Placental pericyte (primary cell): Measurements from ENCODE around the gene OTULINL.

DNA sequence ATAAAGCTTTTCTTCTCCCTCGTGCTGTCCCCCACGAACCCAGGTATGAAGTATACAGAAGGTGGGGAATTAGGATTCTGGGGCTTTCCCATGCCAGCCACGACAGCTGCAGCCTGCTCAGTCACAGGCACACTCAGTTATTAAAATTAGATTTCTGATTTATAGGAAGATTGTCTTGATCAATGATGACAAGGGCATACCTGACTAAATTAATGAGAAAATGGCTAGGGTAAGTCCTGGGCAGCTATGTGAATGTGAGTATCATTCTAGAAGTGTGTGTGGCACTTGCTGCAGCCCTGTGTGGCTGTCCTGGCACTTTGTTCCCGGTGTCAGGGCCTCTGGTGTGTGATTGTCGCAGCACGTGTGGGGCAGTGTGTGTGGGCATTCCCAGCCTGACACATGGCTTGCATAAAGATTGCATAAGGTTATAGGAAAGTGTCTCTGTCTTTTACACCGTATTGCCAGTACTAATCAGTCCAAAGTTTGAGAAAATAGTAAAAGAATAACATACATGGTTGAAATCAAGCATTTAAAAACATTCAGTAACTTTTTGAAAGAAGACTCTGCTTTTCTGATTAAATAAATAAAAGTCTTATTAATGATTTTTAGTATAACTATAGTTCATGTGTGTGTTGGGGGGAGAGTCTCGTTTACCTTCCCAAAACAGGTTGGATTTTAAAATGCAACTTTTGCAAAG lies 74.4 kb downstream of the TRIO start:
- CAGE, long polyA plus RNA = no peak

- CAGE, long polyA plus RNA = no peak
Observed at GRCh38 chr5:14218597-14219358, 75.6 kb downstream of the TRIO start.

DNA sequence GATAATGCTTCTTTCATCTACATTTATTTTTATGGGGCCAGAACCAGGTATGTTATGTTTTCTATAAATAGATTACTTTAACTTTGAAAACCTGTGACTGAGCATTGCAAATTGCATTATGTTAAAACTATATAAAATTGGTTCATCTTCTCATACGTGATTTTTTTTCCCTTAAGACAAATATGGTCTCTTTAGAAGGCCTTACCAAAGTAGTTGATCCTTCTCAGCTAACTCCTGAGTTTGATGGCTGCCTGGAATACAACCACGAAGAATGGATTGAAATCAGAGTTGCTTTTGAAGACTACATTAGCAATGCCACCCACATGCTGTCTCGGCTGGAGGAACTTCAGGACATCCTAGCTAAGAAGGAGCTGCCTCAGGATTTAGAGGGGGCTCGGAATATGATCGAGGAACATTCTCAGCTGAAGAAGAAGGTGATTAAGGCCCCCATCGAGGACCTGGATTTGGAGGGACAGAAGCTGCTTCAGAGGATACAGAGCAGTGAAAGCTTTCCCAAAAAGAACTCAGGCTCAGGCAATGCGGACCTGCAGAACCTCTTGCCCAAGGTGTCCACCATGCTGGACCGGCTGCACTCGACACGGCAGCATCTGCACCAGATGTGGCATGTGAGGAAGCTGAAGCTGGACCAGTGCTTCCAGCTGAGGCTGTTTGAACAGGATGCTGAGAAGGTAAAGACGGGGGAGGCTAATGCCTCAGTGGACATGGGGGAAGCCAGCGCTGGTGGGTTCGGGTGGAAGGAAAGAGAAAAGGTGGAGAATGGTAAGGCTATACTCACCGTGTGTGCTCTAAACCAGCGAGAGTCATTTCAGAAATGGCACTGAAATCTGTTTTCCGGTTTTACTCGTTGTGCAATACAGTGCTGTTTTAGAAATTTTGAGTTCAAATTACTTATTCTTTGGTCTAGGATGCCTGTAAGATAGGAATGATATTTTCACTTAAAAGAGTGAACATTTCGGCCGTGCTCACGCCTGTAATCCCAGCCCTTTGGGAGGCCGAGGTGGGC lies 147.7 kb downstream of the TRIO start:
- CAGE, long polyA plus RNA = no peak

DNA sequence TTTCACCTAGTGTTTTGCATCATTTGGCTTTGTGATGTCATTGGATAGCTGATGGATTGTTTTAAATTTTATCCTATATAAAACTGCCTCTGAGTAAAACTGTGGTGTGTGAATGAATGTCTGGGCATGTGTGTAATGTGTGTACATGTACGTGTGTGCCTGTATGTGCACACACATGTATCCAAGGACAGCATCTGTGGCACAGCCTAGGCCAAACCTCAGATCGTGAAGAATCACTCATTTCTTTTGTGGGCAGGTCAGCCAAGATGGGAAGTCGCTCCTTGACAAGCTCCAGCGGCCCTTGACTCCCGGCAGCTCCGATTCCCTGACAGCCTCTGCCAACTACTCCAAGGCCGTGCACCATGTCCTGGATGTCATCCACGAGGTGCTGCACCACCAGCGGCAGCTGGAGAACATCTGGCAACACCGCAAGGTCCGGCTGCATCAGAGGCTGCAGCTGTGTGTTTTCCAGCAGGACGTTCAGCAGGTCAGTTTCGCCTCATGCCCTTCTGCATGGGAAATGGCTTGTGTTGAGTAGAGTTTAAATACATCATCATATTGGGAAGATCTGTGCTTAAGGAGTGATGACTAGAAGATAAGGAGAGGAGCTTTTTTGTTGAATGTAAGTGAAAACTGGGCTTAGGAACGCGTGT lies 173.2 kb downstream of the TRIO start:
- CAGE, long polyA plus RNA = no peak

- CAGE, long polyA plus RNA = no peak
Observed at GRCh38 chr5:14383553-14384419, 197.8 kb upstream of the OTULINL start.

- CAGE, long polyA plus RNA = no peak
Observed at GRCh38 chr5:14487574-14488345, 93.8 kb upstream of the OTULINL start.

DNA sequence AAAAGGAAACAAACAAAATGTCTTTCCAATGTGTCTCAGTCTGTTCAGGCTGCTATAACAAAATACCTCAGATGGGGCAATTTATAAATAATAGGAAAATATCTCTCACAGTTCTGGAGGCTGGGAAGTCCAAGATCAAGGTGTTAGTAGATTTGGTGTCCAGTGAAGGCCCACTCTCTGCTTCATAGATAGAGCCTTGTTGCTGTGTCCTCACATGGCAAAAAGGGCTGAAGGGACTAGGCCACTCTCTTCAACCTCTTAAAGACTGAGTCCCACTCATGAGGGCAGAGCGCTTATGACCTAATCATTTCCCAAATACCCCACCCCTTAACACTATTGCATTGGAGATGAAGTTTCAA lies 8.9 kb upstream of the OTULINL start:
- CAGE, long polyA plus RNA = no peak

- CAGE, long polyA plus RNA = no peak
Observed at GRCh38 chr5:14581376-14582586, at the start of gene OTULINL. OTULINL (plus strand) TSS chr5:14581792.

DNA sequence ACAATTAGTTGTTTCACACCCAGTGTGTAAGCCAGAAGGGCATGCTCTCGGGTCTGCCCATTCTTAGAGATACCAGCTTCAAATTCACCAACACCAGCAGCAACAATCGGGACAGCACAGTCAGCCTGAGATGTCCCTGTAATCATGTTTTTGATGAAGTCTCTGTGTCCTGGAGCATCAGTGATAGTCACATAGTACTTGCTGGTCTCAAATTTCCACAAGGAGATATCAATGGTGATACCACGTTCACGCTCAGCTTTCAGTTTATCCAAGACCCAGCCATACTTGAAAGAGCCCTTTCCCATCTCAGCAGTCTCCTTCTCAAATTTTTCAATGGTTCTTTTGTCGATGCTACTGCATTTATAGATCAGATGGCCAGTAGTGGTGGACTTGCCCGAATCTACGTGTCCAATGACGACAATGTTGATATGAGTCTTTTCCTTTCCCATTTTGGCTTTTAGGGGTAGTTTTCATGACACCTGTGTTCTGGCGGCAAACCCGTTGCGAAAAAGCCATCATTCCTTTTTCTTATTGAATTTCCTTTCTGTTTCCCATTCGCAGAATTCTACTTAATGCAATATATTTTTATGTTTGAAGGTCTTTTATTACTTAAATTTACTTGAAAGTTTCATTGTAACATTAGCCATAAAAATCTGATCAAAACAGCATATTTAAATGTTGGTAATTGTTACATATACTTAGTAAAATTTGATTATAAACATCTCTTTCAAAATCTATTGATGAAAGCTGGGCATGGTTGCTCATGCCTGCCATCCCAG lies 11.5 kb upstream of the OTULIN start:
- CAGE, long polyA plus RNA = no peak

GRCh38 chr5:14677943-14679241 lies 13.9 kb downstream of the OTULIN start:
- CAGE, long polyA plus RNA = no peak

- CAGE, long polyA plus RNA = no peak
Observed at GRCh38 chr5:14700604-14701350, 36.3 kb downstream of the OTULIN start.

GRCh38 chr5:14810852-14811560 lies 60.6 kb downstream of the ANKH start:
- CAGE, long polyA plus RNA = no peak

DNA sequence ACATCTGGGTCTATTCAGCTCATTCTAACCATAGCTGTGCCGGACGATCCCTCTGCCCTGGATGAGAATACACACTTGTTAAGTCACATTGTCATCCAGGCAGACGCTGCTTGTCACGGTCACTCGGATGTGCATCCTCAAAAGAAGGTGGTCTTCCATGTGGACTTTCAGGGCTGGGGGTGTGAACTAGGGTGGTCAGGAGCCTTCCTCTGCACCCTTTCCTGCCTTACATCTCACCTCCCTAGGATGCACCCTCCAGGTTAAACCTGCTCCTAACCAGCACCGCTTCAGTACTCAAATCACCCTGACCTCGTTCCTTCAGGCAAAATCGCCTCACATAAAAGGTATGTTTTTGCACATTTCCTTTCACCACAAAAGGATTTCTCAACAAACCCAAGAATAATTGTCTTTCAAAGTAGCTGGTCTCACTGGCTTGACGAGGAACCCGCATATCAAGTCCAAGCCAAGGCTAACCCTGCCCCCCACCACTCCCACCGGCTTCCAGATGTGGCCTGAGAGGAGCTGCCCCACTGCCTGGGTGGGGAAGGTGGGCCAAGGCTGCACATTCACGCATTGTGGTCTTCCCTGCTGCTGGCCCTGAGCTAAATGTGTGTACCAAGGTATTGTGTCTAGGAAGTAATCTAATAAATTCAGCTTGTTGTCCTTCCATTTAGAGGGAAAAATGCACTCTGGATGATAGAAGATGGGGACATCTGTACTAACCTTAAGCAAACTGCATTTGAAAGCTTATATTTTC lies 21.7 kb downstream of the ANKH start:
- CAGE, long polyA plus RNA = no peak

- CAGE, long polyA plus RNA = no peak
Observed at GRCh38 chr5:15425431-15425936, 74.5 kb upstream of the FBXL7 start.

DNA sequence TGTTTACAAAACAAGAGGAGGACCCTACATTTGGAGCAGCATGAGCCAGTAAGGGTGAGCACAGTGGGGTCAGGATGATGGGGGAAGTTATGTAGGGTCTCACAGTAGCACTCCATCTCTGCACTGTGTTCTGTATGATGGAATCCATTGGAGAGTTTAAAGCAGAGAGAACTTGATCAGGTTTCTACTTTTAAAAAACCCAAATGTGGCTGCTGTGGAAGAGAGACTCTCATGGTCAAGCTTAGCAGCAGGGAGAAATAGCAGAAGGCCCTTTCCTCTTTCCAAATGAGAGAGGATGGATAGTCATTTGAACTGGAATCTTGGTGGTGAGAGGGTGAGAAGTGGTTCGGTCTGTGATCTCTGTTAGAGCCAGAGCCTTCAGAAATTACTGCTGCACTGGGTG lies 245.7 kb downstream of the FBXL7 start:
- CAGE, long polyA plus RNA = no peak

- CAGE, long polyA plus RNA = no peak
Observed at GRCh38 chr5:15807878-15808343, 307.9 kb downstream of the FBXL7 start.

GRCh38 chr5:15915901-15916643 lies 263.5 kb downstream of the MARCHF11 start:
- CAGE, long polyA plus RNA = no peak

- CAGE, long polyA plus RNA = no peak
Observed at GRCh38 chr5:16459386-16459999, 6.1 kb downstream of the ZNF622 start.

GRCh38 chr5:16521327-16522143 lies 55.9 kb upstream of the ZNF622 start:
- CAGE, long polyA plus RNA = no peak

GRCh38 chr5:16575311-16576003 lies 41.3 kb downstream of the RETREG1 start:
- CAGE, long polyA plus RNA = no peak